Islet of Langerhans (tissue), 1 donor: Measurements from ENCODE around the genes SIGLEC6, SIGLEC5 and ZNF880.

DNA sequence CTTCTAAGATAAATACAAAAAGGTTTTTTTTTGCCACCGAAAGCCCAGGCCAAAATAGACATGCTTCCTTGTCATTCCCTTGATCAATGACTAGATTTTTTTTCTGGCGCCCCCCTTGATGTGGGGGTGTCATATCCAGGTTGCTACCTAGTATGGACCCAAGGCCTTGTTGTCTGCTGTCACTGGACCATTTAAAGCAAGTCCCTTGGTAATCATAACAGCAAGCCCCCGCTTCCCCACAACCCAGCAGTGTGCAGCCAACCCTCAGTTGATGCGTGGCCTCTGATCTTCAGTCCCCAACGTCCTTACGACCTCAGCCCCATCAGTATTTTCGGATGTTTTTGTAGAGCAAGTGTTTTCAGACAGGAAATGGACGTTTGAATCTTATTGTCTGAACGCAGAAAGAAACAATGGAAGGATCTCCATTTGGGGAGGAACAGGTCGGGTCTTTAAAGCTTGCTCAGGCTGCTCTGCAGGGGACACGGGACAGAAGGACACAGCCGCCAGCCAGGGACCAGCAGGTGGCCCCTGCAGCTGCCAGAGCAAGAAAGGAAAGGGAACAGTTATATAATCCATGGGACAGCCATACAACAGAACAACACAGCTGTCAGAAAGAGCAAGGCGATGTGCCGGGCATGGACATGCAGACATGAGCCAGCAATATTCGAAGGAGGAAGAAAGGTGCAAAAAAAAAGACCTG lies 18.6 kb upstream of the IGLON5 start:
- RRBS, result no CpG with 5 or more reads among the region's 15 CpGs

DNA sequence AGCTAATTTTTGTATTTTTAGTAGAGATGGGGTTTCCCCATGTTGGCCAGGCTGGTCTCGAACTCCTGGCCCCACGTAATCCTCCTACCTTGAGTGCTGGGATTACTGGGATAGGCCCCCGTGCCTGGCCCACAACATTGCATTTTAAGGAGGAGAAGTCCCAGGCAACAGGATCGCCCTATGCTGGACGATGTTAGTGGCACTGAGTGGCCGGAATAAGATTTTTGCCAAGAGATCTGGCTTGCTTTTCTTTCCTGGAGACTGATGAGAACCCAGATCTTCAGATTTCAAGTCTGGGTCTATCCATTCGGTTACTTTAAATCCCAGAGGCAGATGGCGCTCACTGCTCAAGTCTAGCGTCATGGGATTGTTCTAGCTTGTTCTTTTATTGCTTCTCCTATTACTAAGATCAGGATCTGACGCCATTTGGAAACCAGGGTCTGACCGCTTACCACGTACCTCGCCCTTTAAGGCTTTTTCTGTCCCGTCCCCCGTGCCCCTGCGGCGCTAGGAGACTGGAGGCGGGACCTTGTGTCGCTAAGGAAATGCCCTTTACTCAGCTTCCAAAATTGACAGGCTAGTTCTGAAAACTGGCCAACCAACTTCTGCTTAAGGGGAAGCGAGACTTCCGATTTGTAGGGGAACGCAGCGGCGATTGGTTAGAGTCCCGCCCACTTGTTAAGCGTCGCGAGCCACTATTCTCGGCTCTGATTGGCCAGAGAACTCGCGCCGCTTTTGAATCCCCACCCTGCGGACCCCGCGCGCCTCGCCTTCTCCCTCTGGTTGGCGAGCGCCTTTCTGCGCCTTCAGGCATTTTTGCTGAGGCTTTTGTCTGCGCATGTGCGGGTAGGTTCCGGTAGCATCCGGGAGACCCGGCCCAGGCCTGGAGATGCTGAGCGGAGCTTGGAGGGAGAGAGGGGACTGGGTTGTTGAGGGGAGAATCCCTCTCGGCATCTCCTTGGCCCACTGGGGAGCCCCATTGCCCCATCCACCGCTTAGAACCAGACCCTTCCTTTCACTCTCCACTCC lies 3.7 kb upstream of the C19orf84 start:
- RRBS, result no CpG with 5 or more reads among the region's 48 CpGs

DNA sequence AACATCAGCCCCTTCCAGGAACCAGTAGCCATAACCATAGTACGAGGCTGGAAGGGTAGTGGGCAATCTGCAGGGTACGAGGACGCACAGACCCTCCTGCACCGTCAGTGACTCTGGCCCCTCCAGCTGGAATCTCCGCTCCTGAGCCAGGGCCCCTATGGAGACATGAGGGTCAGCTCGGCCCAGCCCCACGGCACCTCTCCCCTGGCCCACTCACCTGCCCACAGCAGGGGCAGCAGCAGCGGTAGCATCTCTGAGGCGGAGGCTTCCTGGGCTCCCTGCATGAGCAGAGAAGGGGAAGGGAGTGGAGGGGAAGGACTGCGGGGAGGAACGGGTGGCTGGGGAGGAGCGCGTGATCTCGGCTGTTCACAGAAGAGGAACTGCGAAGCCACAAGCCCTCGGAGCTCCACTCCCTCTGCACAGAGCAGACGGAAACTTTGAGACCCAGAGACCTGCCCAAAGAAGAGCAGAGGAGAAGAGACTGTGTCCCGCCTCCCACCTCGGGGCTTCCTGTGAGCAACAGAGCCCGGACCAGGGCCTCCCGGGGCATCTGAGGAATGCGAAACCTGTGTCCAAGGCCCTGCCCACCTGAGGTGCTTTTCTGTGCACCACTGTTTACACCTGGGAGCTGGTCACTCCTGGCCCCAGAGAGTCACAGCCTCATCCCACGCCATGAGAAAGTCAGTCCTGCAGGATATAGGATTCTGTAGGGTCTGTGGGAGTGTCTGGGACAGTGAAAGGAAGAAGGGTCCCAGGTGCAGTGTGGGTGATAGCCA lies at the start of gene SIGLEC6:
TSS of gene SIGLEC6 (minus strand) at position 306 of the 776 bp plus-strand sequence.
- RRBS, result no CpG with 5 or more reads among the region's 23 CpGs

DNA sequence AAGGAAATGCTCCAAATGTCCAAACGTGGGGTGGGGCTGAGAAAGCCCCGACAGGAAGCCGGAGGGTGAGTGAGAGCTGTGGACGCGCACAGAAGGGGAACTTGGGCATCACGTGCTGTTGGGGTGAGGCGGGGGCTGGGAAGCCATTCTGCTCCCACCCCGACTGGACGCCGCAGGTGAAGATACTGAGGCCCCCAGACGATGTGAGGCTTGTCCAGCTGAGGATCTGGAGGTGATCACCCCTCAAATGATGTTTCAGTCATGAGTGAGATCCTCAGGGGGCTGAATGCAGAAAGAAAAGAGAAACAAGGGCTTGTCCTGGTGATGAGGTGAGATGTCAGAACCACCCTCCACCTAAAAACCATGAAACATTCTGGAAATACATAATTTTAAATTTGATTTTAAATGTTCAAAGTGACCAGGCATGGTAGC lies at the start of gene SIGLEC5:
TSS of gene SIGLEC5 (minus strand) at position 17 of the 432 bp plus-strand sequence.
- RRBS, result no CpG with 5 or more reads among the region's 11 CpGs

- RRBS, result 76% methylated on average over 2 of the region's 7 CpGs
These were observed 426 bp upstream of the SIGLEC14 start for GRCh38 chr19:51647025-51647477.

GRCh38 chr19:51690004-51690180 lies 3.2 kb upstream of the SPACA6 start:
- RRBS, result no CpG with 5 or more reads among the region's 6 CpGs

DNA sequence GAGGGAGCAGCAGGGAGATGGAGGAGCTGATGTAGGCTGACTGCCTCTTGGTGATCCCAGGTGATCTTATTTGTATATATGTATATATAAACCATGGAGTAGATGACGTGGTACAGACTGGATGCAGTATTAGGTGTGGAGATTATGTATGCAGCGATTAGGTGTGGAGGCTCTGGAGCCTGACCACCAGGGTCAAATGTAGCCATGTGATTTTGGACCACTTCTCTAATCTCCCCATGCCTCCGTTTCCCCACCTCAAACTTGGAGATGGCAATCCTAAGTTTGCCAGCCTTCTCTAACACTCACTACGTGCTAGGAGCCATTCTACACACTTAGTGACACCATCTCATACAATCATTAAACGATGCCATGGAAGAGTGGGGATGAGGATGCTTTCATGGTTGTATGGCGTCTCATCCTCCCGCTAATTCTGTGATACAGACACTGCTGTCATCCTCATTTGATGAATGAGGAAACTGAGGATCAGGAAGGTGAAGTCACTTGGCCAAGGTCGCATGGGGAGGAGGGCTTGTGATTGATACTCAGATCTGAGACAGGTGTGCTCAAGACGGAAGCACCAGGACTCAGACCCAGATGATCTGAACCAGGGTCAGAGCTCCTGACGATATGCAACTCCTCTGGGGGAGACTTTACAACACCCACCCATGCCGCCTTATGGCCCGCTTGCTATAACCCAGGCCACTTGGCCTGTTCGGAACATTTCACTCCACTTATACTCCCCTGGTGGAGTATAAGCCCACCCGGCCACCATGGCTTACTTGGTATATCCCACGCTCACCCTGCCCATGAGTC lies 4.7 kb downstream of the SPACA6 start:
- RRBS, result no CpG with 5 or more reads among the region's 15 CpGs

DNA sequence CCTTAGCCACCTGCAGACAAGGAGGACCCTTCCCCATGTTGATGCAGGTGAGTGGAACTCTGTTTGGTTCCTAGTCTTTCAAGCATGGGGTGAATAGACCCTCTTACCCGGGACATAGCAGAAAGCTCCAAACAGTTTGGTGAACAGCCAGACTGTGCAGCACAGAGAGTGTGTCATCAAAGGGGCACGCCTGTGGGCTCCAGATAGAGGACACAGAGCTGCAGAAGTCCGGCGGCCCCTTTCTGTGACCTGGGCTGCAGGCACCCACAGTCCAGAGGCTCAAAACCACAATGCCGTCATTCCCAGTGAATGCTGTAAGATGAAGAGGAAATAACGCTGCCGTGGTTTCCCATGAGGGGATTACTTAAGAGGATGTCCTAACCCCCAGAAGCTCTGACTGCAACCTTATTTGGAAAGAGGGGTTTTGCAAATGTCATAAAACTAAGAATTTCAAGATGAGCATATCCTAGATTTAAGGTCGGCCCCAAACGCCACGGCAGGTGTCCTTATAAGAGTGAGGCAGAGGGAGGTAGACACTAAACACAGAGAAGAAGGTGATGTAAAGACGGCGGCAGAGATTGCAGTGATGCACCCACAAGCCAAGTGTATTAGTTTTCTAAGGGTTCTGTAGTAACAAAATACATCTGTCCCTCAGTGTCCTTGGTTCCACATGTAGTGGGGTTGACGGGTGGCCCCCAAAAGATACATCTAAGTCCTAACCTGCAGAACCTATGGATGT lies 12.3 kb upstream of the HAS1 start:
- RRBS, result no CpG with 5 or more reads among the region's 13 CpGs

- RRBS, result no CpG with 5 or more reads among the region's 9 CpGs
These were observed 2.4 kb upstream of the FPR1 start for GRCh38 chr19:51753849-51754625.

- RRBS, result no CpG with 5 or more reads among the region's 20 CpGs
These were observed 4.3 kb downstream of the FPR3 start for GRCh38 chr19:51798978-51799851.

DNA sequence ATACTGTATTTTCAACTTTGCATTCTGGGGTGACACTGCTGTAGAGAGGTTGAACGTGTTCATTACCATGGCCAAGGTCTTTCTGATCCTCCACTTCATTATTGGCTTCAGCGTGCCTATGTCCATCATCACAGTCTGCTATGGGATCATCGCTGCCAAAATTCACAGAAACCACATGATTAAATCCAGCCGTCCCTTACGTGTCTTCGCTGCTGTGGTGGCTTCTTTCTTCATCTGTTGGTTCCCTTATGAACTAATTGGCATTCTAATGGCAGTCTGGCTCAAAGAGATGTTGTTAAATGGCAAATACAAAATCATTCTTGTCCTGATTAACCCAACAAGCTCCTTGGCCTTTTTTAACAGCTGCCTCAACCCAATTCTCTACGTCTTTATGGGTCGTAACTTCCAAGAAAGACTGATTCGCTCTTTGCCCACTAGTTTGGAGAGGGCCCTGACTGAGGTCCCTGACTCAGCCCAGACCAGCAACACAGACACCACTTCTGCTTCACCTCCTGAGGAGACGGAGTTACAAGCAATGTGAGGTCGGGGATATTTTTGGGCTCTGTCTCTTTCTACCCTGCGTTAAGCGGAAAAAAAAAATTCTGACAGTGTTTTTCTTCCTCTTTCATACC lies 29.4 kb downstream of the FPR3 start:
- RRBS, result no CpG with 5 or more reads among the region's 13 CpGs

DNA sequence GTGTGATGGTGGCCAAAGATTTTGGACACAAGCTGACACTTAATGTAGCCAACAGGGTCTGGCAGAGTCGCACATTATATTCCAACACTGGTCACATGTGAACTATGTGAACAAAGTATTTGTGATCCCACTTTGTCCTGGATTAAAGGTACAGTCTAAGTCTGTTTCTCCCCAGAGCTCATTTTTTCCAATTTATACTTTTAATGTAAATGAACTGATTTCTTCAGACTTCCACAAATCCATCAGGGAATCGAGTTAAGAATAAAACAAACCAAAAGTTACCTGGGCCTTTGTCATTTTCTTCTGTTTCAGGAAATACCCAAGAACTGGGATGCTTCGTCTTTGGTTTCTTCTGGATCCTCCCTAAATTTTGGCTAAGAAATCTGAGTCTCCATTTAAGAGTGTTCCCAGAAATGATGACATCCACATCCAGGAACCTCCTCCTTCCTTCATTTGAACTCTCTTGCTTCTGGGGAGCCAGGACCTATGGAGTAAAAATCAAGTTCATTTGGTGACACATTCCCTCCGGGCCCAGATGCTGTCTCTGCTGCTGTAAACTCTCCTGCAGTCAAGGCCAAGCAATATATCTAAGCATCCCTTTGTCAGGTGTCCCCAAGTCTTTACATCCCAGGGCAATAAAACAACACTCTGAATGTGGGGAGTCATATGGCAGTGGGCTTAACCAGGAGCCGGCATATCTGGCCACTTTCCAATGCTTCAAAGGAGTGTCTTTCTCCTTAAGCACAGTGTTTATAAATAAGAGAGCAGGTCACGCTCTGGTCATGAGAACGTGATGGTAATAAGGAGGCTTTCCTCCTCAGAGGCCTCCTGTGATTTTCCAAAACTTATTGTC lies 4.8 kb downstream of the ZNF649 start:
- RRBS, result no CpG with 5 or more reads among the region's 7 CpGs

DNA sequence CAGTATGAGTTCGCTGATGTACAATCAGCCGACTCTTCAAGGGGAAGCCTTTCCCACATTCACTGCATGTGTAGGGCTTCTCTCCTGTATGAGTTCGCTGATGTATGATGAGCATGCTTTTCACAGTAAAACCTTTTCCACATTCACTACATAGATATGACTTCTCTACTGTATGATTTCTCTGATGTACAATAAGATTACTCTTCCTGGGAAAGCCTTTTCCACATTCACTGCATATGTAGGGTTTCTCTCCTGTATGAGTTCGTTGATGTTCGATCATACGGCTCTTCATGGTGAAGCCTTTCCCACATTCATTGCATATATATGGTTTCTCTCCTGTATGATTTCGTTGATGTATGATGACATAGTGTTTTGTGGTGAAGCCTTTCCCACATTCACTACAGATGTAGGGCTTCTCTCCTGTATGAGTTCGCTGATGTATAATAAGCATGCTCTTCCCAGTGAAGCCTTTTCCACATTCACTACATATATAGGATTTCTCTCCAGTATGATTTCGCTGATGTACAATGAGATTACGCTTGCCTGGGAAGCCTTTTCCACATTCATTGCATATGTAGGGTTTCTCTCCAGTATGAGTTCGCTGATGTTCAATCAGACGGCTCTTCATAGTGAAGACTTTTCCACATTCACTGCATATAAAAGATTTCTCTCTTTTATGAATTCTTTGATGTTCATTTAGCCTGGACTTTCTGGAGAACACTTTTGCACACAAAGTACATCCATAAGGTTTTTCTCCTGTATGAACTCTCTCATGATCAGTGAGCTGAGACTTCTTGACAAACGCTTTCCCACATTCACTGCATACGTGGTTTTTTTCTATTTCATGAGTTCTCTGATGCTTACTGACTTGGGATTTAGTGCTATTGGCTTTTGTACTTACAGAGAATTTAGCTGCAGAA lies 6.3 kb upstream of the ZNF614 start:
- RRBS, result no CpG with 5 or more reads among the region's 14 CpGs

GRCh38 chr19:52111599-52112565 lies 16.3 kb upstream of the ZNF841 start:
- RRBS, result no CpG with 5 or more reads among the region's 8 CpGs

GRCh38 chr19:52285086-52285820 lies 11.7 kb upstream of the ZNF480 start:
- RRBS, result no CpG with 5 or more reads among the region's 6 CpGs

DNA sequence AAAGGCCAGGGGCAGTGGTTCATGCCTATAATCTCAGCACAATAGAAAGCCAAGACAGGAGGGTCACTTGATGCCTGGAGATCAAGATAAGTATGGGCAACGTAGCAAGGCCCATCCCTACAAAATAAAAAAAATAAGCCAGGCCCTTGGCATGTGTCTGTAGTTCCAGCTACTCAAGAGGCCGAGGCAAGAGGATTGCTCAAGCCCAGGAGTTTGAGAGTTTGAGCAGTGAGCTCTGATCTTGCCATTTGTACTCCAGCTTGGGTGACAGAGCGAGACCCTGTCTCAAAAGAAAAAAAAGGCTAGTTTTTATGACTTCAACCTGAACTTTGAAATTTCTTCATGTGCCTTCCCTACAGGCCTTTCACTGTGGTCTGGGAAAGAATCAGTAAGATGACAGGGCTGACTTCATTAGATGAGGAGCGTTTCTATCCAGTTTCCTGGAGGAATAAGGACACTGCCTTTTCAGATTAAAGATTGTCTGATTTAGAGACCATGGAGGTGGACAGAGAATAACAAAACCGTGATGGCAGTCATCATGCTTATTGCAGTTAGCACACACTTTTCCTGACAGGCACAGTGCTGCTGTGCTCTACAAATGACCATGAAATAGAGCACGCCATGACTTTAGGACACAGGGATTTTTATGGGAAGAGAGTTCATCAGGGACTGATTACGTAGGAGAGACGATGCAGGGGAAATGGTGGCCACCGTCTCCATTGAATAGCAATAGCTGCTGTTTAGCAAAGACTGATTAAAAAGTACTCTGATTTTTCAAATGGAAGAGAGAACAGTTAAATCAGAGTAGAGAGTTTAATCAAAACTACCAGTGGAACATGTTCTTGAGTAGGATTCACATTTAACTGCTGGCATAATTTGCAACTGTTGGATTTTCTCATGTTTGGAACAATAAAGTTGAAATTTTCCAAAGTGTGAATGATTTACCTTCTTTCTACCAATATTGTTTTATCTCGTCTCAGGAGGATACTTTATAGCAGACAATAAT lies 4.9 kb upstream of the ZNF480 start:
- RRBS, result no CpG with 5 or more reads among the region's 10 CpGs

- RRBS, result 4% methylated on average over 14 of the region's 49 CpGs
These were observed at the start of gene ZNF880 for GRCh38 chr19:52369721-52370688. Gene ZNF880, plus strand, starts transcription at chr19:52369923.

- RRBS, result 16% methylated on average over 5 of the region's 43 CpGs
These were observed 35.0 kb upstream of the ZNF808 start for GRCh38 chr19:52492226-52493157.

GRCh38 chr19:52723535-52724547 lies 11.0 kb downstream of the ZNF611 start:
- RRBS, result no CpG with 5 or more reads among the region's 14 CpGs